Right ventricle myocardium (tissue), 1 donor: Measurements from ENCODE around the gene GOLGA8R.

- PRO-cap, 2 experiments: no peak in any of the 2 experiments
These were observed 166.2 kb downstream of the NSMCE3 start for GRCh38 chr15:29103482-29103741.

DNA sequence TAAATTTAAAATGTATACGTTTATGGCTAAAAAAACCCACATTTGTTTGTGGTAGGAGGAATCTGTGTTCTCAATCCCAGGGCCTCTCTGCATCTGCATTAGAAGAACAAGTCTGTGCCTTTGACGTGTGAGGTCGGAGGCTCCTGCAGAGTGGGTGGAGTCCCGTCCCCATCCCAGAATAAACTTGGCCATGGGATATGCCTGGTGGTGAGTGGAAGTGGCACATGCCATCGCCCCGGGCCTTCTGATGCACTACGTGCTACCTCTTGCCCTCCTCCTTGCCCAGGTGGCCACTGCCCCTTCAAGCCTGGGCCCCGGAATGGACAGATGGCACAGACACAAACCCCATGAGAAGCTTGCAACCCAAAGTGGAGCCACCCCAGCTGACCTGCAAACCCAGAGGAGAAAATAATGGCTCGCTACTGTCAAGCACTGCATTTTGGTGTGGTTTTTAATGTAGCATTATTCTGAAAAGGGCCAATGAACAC, 131.1 kb upstream of the NSMCE3 start:
- PRO-cap, 2 experiments: no peak in any of the 2 experiments

DNA sequence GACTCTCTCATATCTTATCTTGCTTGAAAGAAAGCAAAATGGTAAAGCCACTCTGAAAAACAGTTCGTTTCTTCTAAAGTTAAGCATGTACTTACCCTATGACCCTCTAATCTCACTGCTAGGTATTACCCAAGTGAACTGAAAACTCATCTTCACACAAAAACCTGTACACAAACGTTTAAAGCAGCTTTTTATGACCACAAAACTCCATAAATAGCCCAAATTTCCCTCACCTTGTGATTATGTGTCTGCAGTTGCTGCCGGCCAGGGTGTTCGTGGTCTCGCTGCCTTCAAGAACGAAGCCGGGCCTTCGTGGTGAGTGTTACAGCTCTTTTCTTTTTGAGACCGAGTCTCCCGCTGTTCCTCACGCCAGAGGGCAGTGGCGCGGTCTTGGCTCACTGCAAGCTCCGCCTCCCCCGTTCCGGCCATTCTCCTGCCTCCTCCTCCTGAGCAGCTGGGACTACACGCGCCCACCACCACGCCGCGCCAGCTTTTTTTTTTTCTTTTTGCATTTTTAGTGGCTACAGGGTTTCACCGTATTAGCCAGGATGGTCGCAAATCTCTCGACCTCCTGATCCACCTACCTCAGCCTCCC, 86.0 kb upstream of the ENTREP2 start:
- PRO-cap, 2 experiments: no peak in any of the 2 experiments

DNA sequence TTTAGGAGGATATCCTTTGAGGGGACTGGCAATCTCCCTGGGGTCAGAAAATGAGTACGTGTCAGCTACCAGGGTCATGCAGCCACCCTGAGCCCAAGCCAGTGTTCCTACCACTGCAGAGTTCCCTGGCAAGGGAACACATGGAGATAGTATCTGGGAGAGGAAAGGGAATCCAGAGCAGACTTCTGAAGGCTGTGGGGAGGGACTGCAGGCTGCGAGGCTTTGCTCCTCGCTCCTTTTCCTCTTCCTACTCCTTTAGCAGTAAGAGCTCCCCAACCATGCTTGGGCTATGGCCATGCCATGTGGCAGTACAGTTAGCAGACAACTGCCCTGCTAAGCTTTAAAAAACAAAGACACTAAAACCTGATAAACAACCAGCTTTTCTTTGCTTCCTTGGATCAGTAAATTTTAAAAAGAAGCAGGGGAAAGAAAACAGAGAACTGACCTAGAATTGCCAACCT, 63.0 kb upstream of the TJP1 start:
- PRO-cap, 2 experiments: no peak in any of the 2 experiments

DNA sequence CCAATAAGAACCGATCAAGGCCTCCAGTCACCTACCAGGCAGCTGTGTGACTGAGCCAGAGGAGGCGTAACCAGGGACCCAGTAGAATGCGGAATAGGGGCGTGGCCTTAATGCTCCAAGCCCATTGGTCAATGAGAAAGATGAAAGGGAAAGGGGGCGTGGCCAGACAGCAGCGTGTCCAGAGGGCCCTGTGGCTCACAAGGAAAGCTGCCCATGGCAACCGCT, at the start of gene GOLGA8R:
GOLGA8R (minus strand) TSS at position 52 of the 225 bp plus-strand sequence.
- PRO-cap, 2 experiments: no peak in any of the 2 experiments

- PRO-cap, 2 experiments: no peak in any of the 2 experiments
These were observed 56.8 kb upstream of the GOLGA8R start for GRCh38 chr15:30470752-30471461.

DNA sequence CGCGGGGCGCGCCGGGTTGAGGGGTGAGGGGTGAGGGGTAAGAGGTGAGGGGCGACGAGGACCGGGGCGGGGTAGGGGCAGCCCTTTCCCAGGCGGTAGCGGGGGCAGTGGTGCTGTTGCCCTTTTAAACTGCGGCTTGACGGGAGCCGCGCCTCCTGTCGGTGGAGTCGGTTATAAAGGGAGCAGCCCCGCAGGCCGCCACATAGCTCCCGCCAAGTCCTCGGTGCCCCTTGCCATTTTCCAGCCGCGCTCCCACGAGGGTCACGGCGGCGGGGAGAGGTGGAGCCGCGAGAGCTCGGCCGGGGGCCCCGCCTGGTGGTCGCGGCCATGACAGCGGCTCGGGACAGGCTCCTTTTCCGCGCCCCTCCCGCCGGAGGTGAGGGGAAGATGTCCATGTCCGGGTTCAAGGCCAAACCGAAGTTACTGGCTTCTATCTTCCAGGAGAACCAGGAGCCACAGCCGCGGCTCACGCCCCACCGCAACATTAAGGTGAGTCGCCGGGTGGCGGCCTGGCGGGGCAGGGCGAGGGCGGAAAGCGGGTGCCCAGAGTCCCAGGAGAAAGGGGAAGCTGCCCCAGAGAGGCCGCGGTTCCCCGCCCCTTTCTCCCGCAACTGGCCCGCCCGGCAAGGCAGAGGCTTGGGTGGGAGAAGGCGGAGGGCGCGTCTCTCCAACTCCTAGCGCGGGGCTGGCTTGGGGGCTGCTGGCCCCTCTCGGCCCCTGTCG, 20.8 kb downstream of the GOLGA8Q start:
- PRO-cap, 2 experiments: no peak in any of the 2 experiments

DNA sequence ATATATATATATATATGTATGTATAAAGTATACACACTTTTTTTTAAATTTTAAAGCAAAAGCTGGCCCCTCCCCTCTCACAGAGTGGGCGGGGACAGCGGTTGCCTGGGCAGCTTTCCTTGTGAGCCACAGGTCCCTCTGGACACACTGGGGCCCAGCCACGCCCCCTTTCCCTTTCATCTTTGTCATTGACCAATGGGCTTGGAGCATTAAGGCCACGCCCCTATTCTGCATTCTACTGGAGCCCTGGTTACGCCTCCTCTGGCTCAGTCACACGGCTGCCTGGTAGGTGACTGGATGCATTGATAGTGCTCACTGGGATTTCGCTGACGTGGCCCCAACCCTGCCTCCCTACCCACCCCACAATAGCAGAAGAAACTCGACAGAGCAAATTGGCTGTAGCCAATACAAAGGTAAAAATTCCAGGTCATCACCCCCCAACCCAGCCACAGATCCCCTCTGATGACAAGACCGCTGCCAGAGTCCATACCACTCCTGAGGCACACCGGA, 112.5 kb upstream of the FAN1 start:
- PRO-cap, 2 experiments: no peak in any of the 2 experiments

DNA sequence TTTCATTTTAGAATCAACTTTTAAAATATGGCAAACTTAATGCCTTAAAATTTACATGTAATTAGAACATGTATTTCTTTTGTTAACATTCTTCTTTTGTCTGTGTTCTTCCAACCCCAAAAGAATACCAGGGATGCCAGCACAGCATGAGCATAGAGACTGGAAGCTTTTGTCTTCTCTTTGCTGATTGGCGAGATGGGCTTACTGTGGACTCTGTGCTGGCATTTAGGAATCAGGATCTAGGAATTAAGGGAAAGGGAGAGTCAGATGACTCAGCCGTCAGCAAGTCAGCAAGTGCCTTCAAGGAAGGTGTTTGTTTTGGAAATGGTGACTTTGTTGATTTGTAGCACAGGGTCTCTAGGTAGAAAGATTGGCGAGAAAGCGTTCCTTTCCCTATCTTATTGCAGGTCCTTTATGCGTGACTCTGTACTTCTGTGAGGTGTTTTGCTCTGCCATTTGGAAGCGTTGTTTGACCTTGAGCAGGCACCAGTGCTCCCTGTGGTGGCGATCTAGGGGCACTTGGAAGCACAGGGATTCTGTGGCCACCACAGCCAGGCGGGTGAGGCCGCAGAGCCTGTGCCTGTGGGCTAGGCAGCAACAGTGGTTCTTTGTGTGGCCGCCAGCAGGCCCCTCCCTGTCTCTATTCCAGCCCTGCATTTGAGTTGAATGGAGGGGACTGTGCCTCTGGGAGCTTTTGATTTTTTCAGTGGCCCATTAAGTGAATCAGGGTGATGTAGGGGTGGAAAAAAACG, 18.8 kb downstream of the FAN1 start:
- PRO-cap, 2 experiments: no peak in any of the 2 experiments

DNA sequence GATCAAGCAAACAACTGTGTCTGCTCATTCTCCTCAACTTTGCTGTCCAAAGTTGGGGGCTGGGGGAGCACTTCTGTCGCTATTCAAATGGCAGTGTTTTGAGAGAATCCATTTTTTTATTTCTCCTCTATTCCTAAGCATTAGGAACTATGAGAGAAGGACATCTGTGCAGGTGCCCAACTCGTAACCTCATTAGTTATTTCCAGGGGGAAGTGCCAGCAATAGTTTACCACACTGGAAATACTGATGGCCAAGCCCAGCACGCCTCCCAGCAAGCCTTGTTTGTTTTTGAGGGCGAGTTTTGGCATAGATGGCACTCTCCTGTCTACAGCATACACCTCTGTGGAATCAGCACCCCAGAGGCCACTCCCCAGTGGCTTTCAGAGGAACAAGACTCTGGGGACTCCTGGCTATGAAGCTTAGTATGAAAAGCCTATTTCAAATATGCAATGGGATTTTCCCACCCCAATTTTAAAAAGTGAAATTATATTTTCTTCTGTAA, 36.6 kb downstream of the FAN1 start:
- PRO-cap, 2 experiments: no peak in any of the 2 experiments

- PRO-cap, 2 experiments: no peak in any of the 2 experiments
These were observed 30.5 kb downstream of the MTMR10 start for GRCh38 chr15:30960721-30961487.

GRCh38 chr15:30984904-30985651, 6.3 kb downstream of the MTMR10 start:
- PRO-cap, 2 experiments: no peak in any of the 2 experiments

DNA sequence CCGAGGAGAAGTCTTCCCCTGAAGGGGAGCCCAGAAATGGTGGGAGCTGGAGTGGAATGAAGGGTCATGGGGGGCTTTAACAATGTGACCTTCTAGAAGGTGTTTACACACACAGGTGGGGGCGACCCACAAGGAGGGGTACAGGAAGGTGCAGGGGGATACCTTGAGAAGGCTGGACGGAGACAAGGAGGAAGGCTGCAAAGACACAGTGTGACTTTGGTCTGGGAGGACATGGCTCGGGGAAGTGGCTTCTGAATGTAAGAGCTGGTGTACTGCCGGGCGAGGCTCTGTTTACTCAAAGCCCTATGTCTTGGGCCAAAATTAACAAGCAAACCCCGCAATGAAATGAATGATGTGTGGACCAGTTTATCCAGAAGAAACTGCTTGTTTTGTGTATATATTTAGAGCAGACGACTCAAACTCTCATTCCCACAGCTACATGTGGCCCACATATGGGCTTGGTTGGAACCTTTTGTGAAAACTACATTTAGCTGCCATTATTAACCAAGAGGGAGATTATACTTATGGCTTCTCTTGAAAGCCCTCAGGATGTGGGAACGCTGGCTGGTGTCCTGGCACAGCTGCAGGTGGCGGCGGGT, 18.6 kb downstream of the TRPM1 start:
- PRO-cap, 2 experiments: no peak in any of the 2 experiments

GRCh38 chr15:31222500-31223062, 104.1 kb upstream of the KLF13 start:
- PRO-cap, 2 experiments: no peak in any of the 2 experiments

DNA sequence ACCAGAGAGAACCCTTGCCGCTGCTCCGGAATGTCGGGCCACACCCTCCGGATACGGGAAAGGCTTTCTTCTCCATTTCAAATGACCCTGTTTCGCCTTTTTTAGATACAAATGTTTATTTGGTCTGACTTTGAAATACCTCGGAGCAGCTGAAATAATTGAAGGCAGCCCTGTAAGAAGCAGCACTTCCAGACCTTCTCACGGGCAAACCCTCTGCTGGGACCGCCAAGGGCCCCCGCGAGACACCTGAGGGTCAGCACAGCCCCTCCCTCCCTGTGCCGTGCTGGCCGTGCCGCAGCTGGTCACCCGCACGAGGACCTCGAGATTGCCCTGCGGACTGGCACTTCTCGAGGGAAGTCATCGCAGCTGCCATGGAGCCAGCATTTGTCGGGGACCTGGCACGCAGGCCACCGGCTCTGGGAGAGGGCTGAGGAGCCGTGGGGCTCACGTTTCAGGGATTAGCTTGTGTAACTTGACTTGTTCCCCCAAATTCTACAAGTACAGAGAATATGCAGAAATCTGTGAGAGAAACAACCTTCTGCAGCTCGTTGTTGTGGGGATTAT, 102.7 kb upstream of the KLF13 start:
- PRO-cap, 2 experiments: no peak in any of the 2 experiments

- PRO-cap, 2 experiments: no peak in any of the 2 experiments
These were observed 84.8 kb upstream of the KLF13 start for GRCh38 chr15:31241846-31242293.

GRCh38 chr15:31329125-31329541, 2.5 kb downstream of the KLF13 start:
- PRO-cap, 2 experiments: no peak in any of the 2 experiments

- PRO-cap, 2 experiments: no peak in any of the 2 experiments
These were observed 5.7 kb downstream of the KLF13 start for GRCh38 chr15:31332158-31332855.

- PRO-cap, 2 experiments: no peak in any of the 2 experiments
These were observed 16.2 kb downstream of the KLF13 start for GRCh38 chr15:31342583-31343554.

DNA sequence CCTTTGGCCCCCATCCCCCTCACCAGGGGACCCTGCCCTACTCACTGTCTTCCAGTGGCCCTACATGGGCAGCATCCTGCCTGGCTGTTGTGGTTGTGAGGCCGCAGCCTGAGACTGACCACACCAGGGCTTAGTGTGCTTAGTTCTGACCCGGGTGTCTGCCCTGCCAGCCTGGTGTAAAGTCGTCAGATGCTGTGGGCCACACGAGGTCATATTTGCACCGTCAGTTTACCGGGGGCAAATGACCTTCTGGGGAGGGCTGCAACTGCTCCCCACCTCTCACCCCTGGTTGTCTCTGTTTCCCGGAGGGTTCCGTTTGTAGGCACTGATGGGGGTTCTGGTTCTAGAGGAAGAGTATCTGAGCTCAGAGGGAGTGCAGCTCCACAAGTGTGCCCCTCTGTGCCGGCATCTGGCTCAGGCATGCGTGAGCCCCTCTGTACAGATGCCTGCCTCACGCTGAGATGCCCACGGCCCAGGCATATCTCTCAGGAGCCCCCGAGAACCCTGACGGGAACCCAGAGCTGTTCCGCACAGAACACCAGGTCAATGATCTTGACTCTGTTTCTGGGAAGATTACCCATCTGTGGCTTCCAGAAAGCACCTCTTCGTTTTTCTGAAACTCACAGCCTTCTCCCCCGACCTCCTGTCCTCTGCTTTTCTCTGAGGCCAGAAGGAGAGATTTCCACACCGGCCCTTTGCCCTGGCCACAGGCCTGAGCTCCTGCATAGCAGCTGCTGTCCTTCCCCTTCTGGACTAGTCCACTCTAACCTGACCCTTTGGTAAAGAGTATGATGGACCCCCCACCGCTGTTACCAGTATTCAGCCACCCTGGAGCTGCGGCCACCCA, 19.2 kb downstream of the KLF13 start:
- PRO-cap, 2 experiments: no peak in any of the 2 experiments